Pericardium fibroblast (primary cell): ENCODE measurements around a stretch of chr2.

DNA sequence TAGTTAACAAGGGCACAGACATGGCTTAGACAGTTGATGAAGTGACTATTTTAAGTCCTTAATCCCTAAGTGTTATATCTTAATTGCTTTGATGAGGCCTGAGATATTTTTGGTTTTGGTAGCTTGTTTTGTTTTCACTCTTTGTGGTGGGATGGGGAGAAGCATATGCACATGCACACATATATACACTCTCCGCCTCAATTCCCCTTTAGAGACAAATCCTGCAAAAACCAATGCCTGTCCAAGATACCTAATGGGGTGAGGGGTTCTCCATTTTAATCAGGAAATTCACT lies 66.7 kb downstream of the EPAS1 start:
- RAMPAGE, long total RNA: no peak

DNA sequence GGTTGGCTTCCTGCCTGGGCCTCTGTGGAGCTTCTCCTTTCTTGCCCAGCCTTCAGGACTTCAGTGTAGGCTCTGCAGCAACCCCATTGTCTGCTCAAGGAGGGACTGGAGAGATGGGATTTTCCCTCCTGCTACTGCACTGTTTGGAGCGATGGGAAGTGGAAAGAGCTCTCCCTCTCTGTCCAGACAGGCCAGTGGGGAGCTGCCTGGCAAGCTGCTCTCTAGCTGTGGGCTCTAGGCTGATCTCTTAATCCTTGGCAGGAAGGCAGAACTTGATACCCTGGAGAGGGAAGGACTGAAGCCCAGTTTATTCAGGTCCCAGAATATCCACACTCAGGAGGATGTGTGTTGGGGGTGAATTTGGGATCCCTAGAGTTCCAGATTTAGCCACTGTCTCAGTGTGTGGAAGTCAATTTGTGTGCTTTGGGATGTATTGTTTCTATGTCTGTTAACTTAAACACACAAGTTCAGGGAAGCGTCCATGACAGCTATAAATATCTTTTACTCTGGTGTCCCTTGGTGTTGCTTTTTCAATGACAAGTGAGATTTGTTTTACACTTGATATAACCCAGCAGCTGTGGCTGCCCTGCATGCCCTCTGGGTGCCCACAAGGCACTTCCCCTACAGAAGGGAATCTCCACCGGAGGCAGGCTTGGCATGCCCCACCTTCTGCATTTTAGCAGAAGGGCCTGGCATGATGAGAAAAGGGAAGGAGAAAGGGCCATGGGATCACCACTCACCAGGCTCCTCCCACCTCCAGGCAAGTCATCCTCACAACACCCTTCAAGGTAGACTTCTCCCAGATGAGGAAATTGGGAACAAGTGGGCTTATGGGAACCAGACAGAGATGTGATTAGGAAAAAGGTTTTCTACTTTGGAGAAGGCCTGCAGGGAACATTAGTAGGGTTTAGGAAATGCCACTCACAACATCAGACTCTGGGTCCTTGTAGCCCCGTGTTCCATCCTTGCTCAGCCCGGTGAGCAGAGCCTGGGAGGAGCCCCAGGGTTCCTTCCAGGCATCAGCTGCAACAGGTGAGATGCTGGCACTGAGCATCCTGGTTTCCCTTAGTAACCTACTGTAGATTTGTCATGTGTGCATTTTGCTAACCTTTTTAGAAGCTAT lies 5.7 kb upstream of the ATP6V1E2 start:
- RAMPAGE, long total RNA: no peak

DNA sequence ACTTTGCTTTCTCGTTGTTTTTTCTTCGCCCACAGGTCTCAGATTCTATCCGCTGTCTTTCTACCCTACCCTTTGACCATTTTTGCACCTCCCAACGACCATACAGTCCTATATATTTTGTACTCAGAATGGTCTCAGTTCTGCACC lies 222 bp downstream of the CRIPT start:
- RAMPAGE, long total RNA: no peak

GRCh38 chr2:46707042-46707735 lies 8.1 kb downstream of the SOCS5 start:
- RAMPAGE, long total RNA: no peak

DNA sequence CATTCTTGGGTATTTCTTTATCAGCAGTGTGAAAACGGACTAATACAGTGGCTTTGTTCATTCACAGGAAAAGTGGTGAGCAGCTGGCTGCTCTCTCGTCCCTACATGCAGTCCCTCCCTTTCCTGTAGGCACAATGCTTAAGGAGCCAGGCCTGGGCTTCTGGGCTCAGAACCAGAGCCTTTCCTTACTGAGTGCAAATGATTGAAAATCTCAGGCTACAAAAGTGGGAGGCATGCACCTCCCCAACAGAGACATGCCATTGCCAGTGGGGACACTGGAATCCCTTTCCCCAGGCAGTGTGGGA lies 61.4 kb downstream of the MCFD2 start:
- RAMPAGE, long total RNA: no peak

GRCh38 chr2:46909578-46910445 lies 5.8 kb downstream of the MCFD2 start:
- RAMPAGE, long total RNA: no peak

DNA sequence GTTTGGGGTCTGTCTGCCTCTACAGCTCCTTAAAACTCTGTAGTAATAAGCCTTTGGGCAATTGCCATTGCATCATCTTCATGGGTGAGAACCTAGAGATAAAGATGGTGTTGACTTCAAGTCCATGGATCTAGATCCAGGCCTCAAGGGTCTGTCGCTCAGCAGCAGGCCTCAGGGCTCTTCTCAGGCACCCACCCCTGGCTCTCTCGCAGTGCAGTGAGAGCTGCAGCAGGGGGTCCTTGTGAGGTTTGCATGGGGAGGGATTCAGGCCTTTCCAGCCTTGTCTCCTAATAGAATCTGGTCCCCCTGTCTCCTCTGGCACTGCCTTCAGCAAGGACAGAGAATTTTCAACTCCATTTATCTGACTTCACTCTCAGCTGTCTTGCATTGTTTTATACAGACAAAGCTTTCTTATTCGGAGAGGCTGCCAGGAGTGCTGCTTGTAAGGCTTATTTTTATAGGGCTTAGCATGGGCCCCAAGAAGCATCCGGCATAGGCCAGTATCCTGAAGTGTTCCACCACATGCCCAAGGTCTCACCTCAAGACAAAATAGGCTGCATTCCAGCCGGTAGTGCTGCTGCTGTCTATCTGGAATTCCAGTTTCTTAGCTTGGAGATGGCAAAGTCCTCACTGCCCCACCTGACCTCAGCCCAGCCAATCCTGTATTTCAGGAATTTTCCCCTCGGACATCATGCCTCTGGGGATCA lies 22.0 kb downstream of the TTC7A start:
- RAMPAGE, long total RNA: no peak

DNA sequence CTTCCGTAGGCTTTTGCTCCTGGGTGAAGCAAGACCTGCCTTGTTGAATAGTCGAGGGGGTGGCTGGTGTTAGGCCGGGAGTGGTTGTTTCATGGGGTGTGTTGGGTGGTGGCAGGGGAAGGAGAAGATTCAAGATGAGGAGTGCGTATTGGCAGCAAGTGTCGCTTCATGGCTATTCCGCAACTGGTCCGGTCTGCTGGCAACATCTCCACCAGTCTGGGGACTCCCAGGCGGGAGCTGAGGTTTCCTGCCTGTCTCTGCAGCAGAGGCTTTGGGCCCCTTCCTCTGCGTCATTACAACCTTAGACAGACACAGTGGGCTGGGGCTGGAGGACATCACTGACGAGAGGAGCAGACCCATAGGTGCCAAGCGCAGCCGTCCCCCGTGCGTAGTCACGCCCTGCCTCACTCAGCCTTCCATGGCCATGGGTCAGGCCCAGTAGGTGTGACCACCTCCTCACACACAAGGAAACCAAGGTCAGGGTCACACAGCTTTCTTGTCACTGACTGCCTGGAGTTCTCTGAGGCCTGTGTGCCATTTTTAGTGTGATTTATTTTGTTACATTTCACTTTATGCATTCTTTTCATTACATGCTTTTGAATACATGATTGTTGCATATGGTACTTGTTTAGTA lies 38.6 kb downstream of the TTC7A start:
- RAMPAGE, long total RNA: no peak

- RAMPAGE, long total RNA: no peak
Observed at GRCh38 chr2:47056179-47057147, 98.6 kb downstream of the STPG4 start.

GRCh38 chr2:47345882-47346197 lies 23.3 kb upstream of the EPCAM start:
- RAMPAGE, long total RNA: no peak

DNA sequence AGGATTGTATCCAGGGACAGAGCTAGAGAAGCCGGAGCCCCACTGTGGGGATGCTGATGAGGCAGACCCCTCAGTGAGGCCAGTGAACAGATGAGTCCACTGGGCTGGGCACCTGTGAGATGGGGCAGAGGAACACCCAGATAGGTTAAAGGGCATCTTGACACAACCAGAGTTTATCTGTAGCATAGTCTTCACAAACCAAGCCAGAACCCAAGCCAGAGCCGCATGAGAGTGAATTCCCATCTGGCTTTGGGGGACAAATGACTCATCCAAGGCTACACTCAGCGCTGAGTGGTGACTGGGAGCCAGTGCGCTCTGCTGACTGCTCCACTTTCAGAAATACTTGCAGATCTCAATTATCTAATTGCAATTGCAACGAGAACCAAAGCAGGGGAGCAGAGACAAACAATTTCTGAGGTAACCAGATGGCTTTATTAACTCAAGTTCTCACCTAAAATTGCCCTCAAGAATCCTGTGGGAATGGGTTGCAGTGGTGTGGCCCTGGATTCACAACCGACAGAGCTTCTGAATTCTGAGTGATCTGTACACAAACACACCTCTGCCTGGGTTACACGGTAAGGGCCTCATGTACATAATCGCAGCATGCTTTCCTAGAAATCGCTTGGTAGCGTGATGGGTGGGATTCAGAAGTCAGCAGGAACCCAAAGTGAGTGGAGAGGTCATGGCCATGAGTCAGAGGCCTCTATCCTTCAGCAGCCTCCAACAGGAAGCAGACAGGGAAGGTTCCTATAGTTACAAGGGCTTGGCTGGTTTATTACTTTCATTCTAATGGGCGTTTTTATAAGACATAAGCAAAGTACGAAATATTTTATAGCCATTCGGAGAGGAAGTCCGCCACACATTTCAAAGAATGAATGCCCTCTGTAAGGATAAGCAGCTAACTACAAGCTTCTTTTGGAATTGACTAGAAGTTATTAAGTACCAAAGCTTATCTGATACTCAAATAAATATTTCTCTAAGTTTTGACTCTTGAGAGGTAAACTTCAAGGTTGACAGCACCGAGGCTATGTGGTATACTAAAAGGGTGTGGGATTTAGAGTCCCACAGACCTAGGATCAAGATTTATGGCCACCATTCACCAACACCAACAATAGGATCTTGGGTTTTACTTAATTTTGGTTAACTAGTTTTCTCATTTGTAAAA lies 14.7 kb upstream of the EPCAM start:
- RAMPAGE, long total RNA: no peak

GRCh38 chr2:47520720-47521810 lies 49.7 kb downstream of the KCNK12 start:
- RAMPAGE, long total RNA: no peak

- RAMPAGE, long total RNA: no peak
Observed at GRCh38 chr2:47698044-47698507, 84.9 kb upstream of the MSH6 start.

GRCh38 chr2:47782243-47782459 lies 794 bp upstream of the MSH6 start:
- RAMPAGE, long total RNA: no peak

DNA sequence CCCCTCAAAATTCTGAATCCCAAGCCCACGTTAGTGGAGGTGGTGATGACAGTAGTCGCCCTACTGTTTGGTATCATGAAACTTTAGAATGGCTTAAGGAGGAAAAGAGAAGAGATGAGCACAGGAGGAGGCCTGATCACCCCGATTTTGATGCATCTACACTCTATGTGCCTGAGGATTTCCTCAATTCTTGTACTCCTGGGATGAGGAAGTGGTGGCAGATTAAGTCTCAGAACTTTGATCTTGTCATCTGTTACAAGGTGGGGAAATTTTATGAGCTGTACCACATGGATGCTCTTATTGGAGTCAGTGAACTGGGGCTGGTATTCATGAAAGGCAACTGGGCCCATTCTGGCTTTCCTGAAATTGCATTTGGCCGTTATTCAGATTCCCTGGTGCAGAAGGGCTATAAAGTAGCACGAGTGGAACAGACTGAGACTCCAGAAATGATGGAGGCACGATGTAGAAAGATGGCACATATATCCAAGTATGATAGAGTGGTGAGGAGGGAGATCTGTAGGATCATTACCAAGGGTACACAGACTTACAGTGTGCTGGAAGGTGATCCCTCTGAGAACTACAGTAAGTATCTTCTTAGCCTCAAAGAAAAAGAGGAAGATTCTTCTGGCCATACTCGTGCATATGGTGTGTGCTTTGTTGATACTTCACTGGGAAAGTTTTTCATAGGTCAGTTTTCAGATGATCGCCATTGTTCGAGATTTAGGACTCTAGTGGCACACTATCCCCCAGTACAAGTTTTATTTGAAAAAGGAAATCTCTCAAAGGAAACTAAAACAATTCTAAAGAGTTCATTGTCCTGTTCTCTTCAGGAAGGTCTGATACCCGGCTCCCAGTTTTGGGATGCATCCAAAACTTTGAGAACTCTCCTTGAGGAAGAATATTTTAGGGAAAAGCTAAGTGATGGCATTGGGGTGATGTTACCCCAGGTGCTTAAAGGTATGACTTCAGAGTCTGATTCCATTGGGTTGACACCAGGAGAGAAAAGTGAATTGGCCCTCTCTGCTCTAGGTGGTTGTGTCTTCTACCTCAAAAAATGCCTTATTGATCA lies 16.4 kb downstream of the MSH6 start:
- RAMPAGE, long total RNA: no peak

DNA sequence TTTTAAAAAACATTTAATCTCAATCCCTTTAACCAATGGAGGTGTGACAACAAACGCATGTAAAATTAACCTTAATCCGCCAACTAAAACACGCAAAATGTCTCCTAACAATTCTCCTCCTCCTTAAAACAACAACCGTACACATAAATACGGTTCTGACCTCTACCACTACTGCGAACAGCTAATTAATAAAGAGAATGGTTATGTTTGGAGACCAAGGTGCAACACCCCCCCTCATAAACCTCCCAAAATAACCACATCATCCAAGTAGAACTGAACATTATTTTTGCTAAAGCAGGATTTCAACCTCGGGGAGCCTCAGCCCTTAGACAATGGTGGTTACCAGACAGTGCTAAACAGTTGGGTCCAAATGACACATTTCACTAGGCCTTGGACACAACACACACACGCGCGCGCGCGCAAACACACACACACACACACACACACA lies 2.1 kb downstream of the FBXO11 start:
- RAMPAGE, long total RNA: no peak

DNA sequence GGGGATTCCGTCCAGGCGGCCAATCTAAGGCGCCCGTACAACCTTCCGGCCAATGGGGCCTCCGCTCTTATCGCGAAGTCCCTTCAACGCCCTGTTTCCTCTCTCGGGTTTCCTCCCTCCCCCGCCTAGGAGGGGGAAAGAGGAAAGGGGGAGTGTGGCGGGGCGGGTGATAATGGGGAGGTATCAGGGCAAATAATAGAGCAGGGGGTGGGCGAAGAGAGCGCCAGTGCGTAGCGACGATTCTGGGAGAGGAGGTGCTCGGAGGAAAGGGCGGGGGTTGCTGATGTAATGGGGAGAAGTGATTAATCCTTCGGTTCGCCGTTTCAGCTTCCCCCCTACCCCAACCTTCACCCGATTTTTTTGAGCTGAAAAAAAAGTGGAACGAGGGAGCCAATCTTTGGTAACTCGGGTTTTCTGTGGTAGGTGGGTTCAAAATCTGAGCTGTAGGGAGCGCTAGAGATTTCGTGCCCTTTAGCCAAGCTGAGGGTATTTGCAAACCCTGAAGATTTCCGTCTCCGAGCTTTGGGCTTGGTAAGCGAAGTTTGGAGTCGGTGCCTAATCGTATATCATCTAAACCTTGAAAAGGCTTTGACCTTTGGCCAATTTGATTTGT lies 401 bp upstream of the FBXO11 start:
- RAMPAGE, long total RNA: no peak

DNA sequence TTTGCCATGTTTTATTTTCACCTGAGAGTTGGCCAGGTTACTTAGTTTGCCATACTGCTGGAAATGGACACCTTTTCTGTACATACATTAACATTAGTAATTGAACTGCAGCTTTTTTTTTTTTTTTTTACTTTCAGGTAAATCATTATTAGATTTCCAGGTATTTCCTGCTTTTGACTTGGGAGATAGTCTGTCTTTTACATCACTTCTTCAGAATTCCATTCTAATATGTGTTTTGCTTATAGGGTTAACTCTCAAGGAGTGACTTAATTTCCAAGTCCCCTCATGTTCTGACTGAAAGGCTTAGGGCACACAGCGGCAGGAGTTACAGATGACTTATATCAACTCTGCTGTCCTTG lies 160.4 kb upstream of the FOXN2 start:
- RAMPAGE, long total RNA: no peak

GRCh38 chr2:48346032-48346634 lies 31.7 kb downstream of the FOXN2 start:
- RAMPAGE, long total RNA: no peak

- RAMPAGE, long total RNA: no peak
Observed at GRCh38 chr2:48415827-48416528, 24.6 kb upstream of the PPP1R21 start.